Bronchial epithelial cell (primary cell): Measurements from ENCODE around the gene EXOC6.

DNA sequence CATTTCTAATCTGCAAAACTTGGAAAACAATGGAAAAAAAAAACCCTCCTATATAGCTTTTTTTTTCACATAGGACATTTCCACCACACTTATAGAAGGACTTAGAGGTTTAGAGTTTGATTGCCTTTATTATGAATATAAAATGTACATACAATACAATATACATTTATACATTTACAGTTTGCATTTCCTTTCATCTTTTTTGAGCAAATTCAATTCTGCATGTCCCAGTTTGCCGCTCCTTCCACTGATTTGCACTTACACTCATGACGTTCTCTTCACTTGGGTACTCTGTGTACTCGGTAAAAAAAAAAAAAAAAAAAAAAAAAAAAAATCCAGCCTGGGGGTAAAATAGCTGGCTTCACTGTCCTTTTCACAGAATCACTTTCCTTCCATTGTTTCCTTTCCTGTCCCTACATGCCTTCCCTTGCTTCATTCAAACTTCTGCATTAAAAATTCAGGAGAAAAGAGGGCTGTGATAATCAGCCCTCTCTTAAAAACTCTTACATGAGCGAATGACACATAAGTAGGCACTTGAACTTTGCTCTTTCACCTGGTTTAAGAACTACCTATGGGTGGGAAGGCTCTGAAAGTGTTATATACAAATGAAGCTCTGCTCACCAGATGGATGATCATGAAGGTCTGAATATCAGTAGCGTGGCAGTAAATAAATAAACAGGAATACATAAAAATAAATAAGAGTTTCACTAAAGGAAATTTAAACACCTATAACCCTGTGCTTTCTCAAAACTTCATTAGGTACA lies 8.7 kb downstream of the ANKRD1 start:
- RRBS, 2 experiments: no CpG with 5 or more reads among the region's 5 CpGs

GRCh38 chr10:90915179-90916177 lies 5.4 kb downstream of the ANKRD1 start:
- RRBS, 2 experiments: no CpG with 5 or more reads among the region's 22 CpGs

GRCh38 chr10:90935443-90936121 lies 14.7 kb upstream of the ANKRD1 start:
- RRBS, 2 experiments: no CpG with 5 or more reads among the region's 5 CpGs

DNA sequence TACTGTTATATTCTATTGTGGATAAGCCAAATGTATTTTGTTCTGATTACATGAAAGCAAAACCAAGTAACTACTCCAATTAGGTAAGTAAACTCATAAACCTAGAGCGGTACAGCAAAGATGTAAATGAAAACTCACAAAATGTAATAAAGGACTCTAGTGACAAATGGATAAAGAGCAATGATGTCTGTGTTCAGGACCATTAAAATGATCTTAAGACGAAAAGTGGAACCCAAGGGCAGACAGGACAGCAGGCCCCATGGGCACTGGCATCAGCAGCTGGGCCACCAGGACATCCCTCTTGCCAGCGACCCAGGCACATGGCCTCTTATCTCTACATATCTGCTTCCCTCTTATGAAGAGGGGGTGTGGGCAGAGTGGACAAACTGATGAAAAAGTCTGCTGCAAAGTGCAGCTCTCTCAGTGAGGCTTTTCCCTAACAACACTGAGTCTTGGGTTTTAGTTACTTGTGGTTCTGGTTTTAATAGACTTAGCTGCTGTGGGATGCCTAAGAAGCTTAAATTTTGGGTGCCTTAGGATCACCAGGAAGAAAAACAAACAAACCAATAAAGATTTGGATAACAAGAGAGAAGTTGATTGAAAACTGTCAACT lies 44.8 kb upstream of the ANKRD1 start:
- RRBS, 2 experiments: no CpG with 5 or more reads among the region's 3 CpGs

DNA sequence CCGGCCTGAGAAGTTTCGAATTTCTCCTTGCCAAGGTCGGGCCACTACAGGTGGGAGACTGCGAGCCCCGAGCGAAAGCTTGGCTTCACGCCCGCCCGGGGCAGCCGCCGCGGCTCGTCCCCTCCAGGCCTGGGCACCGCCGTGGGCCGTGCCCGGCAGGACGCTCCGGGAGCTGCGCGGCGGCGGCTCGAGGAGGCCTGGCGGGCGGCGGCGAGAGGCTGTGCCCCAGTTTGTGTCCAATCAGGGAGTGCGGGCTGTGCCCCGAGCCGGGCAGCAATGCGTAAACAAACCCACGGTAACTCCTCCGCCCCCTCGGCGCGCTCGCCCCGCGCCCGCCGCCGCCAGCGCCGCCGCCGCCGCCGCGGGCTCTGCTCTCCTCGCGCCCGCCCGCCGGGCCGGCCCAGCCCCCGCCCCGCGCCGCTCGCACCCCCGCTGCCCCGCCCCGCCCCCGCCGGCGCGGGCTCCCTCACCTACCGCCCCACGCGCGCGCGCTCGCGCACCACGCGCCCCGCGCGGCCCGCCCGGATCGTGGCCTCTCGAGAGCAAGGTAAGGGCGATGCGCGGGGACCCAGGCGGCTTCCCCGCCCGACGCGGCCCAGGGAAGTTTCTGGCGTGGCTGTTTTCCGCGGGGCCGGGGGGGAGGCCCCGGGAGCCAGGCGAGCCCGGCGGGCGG lies 57.8 kb upstream of the PCGF5 start:
- RRBS, 2 experiments: under 1% methylated on average over 41 to 48 of the region's 102 CpGs

DNA sequence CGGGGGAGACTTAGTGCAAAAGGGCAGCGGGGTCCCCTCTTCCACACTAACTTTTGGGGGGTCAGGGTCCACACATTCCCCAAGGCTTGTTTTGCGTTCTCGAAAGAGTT lies 56.3 kb upstream of the PCGF5 start:
- RRBS, 2 experiments: no CpG with 5 or more reads among the region's 4 CpGs

GRCh38 chr10:91167280-91167852 lies 53.1 kb upstream of the PCGF5 start:
- RRBS, 2 experiments: no CpG with 5 or more reads among the region's 2 CpGs

DNA sequence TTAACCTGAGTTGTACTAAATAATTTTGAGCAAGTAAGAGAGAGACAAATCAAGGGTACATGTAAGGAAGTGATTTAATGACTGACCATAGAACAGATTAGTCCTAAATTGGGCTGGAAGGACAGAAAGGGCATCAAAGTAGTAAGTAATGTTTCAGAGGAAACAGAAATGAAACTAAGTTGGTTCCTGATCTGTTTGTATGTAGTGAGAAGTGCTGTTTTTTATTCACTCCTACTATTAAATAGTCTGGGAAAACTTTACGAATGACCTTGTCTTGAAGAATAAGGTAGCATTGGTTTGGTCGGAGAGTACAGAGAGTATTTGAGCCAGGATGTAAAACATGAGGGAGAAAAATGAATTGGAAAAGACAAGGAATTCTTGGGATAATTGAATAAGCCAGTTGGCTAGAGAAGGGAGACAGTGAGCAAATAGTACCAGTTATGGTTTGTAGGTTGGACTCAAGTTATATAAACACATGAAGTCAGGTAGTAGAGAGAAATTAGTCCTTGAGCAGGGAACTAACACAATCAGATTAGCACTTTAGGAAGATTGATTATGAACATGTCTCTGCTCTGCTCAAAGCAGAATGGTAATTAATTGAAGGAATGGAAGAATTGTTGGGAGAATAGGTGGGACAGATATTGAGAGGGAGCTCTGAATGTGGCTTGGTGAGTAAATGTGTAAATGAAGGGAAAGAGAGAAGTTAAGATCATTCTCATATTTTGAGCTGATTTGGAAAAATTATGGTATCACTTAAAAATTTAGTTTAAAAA lies 25.7 kb downstream of the PCGF5 start:
- RRBS, 2 experiments: no CpG with 5 or more reads among the region's 2 CpGs

DNA sequence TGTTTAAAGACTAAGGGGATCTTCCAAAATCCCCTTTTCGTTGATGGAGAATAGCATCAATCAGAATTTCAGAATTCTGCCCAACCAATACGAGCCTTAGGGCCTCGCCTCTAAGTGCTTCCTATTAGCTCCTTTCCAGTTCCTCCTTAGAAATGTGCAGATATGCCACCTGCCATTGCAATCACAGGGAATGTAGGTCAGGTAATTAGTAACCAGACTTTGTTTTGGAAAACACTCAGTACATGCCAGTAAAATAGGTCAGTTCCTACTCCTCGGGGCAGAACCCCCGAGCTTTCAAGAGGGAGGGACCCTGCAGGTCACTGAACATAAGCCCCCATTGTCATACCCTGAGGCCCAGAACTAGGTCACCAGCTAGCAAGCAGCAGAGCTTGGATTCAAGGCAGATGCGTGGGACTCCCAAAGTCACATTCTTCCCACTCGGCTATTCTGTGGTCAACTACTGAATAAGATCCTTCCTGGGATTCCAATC lies 104.9 kb downstream of the PPP1R3C start:
- RRBS, 2 experiments: no CpG with 5 or more reads among the region's 7 CpGs

GRCh38 chr10:91617190-91617833 lies 15.6 kb downstream of the PPP1R3C start:
- RRBS, 2 experiments: no CpG with 5 or more reads among the region's 9 CpGs

- RRBS, 2 experiments: no CpG with 5 or more reads among the region's 4 CpGs
Observed at GRCh38 chr10:91627892-91628448, 4.9 kb downstream of the PPP1R3C start.

DNA sequence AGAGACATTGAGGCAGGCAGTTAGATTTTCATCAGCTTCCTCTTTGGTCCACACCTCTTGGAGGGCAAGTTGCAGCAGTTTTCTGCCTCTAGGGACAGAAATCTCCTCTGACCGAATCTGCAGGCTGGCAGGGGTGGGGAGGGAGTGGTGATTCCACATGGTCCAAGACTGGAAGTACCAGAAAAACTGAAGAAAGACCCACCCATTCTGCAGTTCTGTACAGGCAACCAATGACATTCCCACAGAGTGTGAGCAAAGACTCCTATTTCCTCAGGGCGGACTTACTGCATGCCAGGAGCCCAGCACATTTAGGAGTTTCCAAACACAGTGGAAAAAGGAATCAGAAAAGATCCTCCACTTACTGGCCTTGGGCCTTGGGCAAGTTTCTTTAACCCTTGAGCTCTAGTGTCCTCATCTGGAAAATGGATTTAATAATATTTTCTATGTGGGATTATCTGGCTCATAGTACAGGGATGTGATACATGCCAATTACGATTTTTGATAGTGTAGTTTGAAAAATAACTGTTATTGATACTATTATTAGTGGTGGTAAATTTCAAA lies 28.8 kb downstream of the FGFBP3 start:
- RRBS, 2 experiments: no CpG with 5 or more reads among the region's 3 CpGs

- RRBS, 2 experiments: no CpG with 5 or more reads among the region's 1 CpG
Observed at GRCh38 chr10:91957054-91957456, 33.5 kb downstream of the BTAF1 start.

DNA sequence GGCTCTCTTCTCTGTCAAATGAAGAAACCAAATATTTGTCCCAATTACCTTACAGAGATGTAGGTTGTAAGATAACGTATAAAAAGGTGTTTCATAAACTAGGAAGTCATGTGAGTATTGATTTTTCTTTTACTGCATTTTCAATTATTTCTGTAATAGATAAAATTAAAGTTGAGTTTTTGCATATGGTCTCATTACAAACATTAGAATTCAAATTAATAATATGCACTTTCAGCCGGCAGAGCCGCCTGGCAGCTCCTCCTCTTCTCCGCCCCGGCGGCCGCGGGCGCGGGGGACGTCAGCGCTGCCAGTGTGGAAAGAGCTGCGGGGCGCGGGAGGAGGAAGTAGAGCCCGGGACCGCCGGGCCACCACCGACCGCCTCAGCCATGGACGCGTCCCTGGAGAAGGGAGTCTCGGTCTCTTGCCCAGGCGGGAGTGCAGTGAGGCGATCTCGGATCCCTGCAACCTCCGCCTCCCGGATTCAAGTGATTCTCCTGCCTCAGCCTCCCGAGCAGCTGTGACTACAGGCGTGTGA lies 176.0 kb downstream of the CPEB3 start:
- RRBS, 2 experiments: 38 to 50% methylated on average over 8 of the region's 30 CpGs

DNA sequence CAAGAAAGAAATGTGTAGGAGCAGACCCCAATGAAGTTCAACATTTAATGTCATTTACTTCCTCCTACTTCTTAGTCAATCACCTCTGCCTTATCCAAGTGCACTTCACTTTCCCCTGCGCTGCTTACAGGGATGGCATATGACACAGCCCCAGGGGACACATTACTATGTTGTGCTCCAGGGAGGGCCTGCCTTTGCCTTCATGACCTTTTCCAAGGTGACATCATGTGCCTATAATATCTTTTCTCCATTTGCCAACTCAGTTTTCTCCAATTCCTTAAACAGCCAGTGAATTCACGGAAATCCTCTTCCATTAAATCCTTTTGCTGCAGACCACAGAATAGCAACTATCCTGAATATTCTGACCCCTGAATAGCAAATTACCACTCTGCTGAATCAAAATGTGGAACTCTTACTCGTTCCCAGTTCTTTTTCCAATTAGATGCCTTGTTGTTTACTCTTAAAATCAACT lies 139.8 kb downstream of the MARCHF5 start:
- RRBS, 2 experiments: no CpG with 5 or more reads among the region's 3 CpGs

GRCh38 chr10:92829820-92830239 lies 18.5 kb upstream of the EXOC6 start:
- RRBS, 2 experiments: no CpG with 5 or more reads among the region's 2 CpGs

- RRBS, 2 experiments: 1% methylated on average over 8 of the region's 54 CpGs
Observed at GRCh38 chr10:92848150-92848641, at the start of gene EXOC6. EXOC6 (plus strand) TSS chr10:92848520.

DNA sequence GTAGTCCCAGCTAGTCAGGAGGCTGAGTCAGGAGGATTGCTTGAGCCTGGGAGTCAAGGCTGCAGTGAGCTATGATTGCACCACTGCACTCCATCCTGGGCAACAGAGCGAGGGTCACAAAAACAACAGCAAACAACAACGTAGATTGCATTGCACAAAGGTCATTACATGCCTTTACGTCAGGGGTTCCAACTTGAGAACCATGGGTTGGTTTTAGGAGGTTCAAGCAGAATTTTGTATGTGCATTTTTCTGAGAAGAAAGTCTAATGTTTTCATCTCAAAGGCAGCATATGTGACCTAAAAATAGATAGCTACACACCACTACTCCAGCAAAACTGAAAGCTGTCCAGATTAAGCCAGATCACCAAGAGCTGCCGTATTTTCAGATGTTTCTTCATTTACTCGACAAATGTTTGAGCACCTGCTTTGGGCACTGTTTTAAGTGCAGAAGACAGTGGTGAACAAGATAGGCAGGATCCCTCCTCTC lies 28.3 kb upstream of the CYP26C1 start:
- RRBS, 2 experiments: no CpG with 5 or more reads among the region's 5 CpGs

DNA sequence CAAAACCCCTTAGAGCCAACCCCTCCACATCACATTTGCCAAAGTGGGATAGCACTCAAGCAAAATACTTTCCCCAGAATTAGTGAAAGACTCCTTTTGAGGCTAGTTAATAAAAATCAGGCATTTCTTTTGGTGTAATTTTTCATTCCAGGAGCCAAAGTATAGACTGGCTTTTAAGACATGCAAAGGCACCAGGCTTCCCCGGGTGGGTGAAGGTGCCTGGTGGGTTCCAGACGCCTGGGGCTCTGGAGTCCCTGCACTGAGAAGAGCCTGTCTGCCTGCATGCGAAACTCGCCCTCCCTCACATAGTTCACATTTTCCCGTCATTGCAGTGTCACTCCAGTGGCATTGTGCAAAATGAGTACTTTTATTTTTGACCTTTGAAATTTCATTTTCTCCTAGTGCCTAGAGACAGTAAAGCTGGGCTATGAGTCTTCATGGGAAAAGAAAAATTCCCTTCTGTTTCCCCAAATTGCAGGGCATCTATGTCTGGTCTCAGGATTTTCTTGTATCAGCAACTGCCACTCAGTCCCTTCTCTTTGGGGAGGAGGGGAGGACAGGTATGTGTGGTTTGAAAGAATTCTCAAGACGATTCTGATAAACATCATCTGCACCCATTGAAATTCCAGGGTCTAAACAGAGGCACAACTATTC lies 107.6 kb downstream of the CYP26A1 start:
- RRBS, 2 experiments: no CpG with 5 or more reads among the region's 6 CpGs

DNA sequence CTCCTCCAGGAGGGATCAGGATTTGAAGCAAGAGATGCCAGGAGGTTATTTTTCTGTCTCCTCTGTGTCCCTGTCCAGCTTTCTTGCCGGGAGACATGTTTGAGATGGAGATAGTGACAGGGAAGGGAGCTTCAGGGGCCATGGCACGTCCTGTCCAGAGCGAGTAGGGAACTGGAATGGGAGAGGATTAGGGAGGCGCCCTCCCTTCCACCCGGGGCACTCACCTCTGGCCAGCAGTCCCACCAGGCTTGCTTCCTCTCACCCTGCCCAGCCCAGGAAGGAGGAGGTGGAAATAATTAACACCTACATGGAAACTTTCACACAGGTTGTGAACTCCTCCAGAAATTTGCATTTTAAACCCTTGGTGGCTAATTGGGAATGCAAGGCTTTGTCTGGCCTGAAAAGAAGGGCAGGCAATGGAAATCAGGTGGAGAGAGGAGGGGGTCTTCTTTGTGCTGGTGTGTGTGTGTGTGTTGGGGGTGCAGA lies 199.2 kb downstream of the CYP26A1 start:
- RRBS, 2 experiments: no CpG with 5 or more reads among the region's 5 CpGs